HT1080 (cell line): ENCODE measurements around a stretch of chr22.

DNA sequence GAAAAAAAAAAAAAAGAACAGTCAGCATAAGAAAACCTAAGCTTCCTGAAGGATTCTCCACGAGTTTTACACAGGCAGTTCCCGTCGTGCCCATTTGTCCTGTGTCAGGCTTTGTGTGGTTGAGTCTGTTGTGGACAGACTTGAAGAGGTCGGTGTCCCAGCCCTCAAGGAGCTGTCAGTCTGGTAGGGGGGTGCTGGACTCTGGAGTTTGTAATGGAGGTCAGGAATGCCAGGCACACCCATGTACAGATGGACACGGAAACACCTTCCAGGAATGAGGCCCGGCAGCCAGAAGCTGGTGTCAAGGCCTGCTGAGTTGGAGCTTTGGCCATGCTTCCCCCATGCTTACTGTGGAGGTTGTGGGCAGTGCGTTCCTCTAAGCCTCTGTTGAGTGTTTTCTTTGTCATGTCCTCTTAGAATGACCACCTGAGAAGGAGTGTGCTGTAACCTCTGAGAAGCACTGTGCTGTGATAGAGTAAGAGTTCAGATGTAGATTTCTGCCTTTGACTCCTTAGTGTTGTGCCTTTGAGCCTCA is 10.9 kb downstream of the UBE2L3 start:
RAMPAGE:
- cytosol, long total RNA, result no peak
- long total RNA, result no peak
- nucleus, long total RNA, result no peak

GRCh38 chr22:21587688-21588654 is 20.5 kb downstream of the UBE2L3 start:
RAMPAGE:
- cytosol, long total RNA, result no peak
- long total RNA, result no peak
- nucleus, long total RNA, result no peak

RAMPAGE:
- cytosol, long total RNA, result no peak
- long total RNA, result no peak
- nucleus, long total RNA, result no peak
Measured at GRCh38 chr22:21591423-21592192, 24.1 kb downstream of the UBE2L3 start.

DNA sequence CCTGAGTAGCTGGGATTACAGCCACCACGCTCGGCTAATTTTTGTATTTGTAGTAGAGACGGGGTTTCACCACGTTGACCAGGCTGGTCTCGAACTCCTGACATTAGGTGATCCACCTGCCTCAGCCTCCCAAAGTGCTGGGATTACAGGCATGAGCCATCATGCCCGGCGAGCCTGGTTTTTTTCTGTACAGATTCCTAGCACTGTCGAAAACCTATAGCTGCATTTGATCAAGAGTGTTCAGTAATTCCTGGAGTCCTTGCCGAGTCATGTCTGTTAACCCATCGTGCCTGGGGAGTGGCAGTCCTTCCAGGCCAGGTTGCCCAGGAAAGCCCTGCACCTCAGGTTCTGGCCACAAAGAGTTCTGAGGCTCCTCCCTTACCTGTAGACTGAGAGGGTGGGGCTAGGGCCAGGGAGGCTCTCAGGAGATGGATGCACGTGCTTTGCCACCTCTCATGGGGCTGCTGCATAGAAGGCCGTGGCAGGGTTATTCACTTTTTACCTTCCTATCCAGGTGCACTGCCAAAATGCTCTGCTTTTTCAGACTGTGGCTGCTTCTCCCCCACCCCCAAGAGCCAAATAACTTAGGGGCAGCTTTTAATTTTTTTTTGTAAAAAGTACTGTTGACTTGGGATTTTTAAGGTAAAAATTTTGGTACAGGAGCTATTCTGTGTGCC is 16.9 kb downstream of the YDJC start:
RAMPAGE:
- cytosol, long total RNA, result no peak
- long total RNA, result no peak
- nucleus, long total RNA, result no peak

DNA sequence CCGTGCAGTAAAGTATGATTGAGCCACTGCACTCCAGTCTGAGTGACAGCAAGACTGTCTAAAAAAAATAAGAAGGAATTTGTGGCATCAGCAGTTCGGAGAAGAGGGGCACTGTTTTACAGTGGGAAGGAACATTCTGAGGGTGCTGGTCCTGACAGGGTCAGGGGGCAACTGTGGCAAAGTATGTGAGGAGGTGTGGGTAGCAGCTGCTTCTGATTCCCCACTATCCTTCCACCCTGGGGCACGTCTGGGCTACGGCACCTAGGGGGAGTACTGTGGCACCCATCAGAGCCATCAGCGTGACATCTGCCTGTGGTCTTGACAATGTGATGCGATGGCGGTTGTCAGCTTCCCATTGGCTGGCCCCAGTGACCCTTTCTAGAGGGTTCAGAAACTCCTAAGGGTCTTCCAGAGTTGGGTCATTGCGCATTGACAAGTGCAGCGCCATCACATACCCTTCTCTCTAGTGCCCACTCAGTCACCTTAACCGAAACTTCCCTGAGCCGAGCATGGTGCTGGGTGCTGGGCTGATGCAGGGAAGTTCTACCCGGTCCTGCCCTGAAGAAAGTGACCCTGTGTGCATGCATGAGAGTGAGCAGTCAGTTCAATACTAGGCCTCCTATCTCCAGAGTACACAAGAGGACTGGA is 9.3 kb downstream of the YDJC start:
RAMPAGE:
- cytosol, long total RNA, result no peak
- long total RNA, result no peak
- nucleus, long total RNA, result no peak

DNA sequence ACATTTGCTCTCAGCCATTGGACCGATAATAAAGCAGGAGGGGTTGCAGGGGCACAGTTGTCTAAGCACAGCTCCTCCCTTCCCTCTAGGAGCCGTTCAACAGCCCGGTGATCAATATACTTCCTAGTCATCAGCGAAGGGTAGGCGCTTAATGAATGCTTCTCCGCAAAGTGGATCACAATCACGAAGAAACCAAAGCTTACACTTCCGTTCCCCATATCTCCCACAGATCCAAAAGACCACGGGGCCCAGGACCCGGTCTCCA is 9.2 kb downstream of the SDF2L1 start:
RAMPAGE:
- cytosol, long total RNA, result no peak
- long total RNA, result no peak
- nucleus, long total RNA, result no peak

DNA sequence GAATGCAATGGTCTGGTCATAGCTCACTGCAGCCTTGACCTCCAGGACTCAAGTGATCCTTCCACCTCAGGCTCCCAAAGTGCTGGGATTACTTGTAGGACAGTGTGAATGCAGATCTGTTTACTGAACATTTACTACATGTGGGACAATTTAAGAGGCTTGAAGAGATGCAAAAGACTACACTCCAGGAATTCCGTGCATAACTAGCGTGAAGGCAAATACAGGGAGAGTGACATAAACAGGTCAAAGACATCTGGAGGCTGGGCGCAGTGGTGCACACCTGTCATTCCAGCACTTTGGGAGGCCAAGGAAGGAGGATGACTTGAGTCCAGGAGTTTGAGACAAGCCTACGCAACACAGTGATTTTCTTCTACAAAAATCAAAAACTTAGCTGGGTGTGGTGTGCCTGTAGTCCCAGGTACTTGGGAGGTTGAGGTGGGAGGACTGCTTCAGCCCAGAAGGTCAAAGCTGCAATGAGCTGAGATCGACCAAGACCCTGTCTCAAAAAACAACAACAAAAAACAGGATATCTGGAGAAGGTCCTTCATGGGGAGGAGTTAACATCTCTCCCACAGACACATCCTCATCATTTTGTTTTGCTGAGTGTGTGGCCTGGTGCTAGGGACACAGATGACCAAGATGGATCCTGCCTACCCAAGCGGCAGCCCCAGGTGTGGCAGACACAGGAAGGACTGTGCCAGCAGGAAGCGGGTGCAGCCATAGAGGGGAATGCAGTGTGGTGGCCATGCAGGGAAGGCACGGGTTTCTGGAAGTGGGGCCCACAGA is 33.9 kb downstream of the YPEL1 start:
RAMPAGE:
- cytosol, long total RNA, result no peak
- long total RNA, result no peak
- nucleus, long total RNA, result no peak

GRCh38 chr22:21796618-21798000 is 61.5 kb upstream of the YPEL1 start:
RAMPAGE:
- cytosol, long total RNA, result no peak
- long total RNA, result no peak
- nucleus, long total RNA, result no peak

GRCh38 chr22:21805717-21806584 is 61.5 kb downstream of the MAPK1 start:
RAMPAGE:
- cytosol, long total RNA, result no peak
- long total RNA, result no peak
- nucleus, long total RNA, result no peak

DNA sequence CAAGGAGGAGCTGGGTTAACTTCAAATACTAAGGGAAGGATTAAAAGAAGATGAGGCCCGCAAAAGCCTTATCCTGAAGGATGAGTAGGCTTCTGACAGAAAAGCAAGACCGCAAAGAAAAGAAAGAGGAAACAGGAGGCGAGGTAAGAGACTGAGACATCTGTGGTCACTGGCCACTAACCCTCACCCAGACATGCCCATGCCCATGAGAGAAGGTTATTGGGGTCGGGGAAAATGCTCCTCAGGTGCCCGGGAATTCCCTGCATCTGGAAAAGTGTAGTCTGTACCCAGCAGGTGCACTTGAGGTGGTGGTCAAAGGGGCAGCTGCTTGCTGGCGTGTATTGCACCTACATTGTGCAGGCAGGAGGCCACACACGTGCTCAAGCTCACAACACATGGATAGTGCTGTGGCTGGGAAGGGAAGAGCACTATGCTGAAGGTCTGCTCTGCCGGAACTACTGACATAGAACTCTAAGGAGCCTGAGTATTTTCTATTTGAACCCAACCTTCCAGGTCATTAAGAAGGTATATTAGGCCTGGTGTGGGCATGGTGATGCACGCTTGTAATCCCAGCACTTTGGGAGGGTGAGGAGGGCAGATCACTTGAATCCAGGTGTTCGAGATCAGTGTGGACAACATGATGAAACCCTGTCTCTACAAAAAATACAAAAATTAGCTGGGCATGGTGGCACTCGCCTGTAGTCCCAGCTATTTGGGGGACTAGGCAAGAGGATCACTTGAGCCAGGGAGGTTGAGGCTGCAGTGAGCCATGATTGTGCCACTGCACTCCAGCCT is 50.2 kb downstream of the MAPK1 start:
RAMPAGE:
- cytosol, long total RNA, result no peak
- long total RNA, result no peak
- nucleus, long total RNA, result no peak

DNA sequence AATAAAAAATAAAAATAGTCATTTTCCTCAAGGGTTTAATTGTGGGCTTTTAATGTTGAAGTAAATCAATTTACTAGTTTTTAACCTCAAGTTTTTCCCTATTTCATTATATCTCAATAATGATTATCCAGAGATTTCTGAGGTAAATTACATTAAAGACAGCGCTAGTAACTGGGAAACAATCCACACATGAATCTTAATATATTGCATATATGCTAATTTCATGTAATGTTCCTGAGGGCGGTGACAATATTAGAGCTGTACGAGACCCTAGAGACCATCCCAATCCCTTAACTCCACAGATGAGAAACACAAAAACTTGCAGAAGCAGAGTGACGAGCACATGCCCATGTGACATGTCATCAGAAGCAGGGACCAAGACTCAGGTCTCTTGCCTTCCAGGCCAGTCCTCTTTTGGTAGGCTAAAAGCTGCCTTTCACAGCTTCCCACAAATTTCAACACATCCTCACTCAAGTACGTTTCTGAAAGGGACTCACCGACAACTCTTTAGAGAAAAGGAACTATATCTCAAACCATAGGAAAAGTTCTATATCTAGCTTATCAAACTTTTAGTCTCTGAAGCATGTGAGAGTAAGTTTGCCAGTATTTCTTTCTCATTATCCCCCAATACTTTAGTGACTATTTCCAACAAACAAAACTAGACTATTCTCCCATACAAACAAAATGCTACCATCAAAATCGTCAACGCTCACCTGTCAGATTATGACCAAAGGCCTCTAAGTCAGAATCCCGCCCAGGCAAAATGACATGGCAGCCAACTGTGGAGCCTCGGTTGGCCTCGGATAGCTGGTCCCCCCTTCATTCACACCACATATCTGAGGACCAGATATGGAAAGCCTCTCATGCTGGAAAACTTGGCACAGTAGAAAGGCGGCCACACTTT is 11.6 kb downstream of the MAPK1 start:
RAMPAGE:
- cytosol, long total RNA, result no peak
- long total RNA, result no peak
- nucleus, long total RNA, result no peak

DNA sequence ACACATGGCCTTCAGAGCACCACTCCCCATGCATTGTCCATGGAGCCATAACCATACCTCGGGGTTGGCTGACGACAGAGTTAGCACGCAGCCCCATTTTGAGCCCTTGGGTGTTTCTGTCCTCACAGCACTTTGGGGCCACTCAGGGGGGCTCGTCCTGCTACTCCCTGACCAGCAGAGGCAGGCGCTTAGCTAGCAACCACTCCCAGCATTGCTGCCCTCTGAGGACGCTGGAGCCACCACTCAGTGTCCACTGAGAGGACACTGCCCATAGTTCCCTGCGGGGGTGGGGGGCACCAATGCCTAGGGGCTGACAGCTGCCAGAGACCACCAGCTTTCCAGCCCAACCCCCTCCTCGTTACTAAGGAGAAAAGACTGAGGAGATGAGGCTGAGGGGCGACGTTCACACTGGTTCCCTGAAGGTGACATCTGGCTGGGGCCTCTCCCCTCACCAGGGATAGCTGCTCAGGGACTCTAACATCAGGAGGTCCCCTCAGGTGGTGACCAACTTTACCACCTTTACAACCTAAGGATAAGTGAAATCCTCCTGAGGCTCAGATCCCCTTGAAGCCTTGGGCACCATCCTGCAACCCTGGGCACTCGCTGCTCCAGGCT is 12.1 kb upstream of the PPM1F start:
RAMPAGE:
- cytosol, long total RNA, result no peak
- long total RNA, result no peak
- nucleus, long total RNA, result no peak

GRCh38 chr22:22161791-22162377 is 82.7 kb upstream of the VPREB1 start:
RAMPAGE:
- cytosol, long total RNA, result no peak
- long total RNA, result no peak
- nucleus, long total RNA, result no peak

DNA sequence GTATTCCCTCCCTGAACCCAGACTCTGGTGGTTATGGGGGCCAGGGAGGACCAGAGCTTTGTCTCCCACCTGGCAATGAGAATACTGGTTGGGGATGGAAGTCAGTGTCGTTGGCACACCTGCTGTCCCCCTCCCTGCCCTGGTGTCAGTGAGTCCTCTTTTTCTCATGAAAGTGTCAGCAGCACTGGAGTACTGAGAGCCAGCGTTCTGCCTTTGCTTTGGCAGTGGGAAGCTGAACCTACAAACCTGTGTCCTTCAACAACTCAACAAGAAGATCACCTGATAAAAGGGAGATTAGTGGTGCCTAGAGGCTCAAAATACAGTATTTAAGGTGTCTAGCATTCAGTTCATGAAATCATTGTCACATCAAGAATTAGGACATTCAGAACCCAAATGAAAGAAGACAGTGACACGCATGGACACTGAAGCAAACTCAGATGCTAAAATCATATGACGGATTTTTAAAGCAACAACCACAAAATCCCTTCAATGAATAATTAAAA is 77.5 kb upstream of the VPREB1 start:
RAMPAGE:
- cytosol, long total RNA, result no peak
- long total RNA, result no peak
- nucleus, long total RNA, result no peak

RAMPAGE:
- cytosol, long total RNA, result no peak
- long total RNA, result no peak
- nucleus, long total RNA, result no peak
Measured at GRCh38 chr22:22394792-22395123, 113.8 kb downstream of the ZNF280B start.

DNA sequence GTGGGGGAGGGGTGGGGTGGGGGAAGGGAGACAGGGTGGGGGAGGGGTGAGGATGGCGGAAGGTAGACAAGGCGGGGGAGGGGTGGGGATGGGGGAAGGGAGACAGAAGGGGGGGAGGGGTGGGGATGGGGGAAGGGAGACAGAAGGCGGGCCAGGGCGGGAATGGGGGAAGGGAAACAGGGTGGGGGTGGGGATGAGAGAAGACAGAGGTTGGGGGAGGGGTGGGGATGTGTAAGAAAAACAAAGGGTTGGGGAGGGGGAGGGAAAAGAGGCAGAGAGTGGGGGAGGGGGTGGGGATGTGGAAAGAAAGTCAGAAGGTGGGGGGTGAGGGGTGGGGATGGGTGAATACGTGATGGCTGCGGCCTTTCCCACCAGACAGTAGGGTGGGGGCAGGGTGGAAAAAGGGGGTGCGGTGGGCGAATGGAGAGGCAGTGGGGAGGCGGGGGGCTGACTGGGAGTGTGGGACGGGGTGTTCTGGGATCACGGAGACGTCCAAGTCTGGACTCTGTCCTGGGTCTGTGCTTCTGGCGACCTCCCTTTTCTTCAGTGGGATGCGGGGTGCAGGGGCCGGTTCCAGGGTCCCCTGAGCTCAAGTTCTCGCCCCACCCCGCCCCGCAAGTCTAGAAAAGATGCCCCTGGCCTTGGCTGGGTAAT is 690 bp downstream of the PRAME start:
RAMPAGE:
- cytosol, long total RNA, result no peak
- long total RNA, result no peak
- nucleus, long total RNA, result no peak

DNA sequence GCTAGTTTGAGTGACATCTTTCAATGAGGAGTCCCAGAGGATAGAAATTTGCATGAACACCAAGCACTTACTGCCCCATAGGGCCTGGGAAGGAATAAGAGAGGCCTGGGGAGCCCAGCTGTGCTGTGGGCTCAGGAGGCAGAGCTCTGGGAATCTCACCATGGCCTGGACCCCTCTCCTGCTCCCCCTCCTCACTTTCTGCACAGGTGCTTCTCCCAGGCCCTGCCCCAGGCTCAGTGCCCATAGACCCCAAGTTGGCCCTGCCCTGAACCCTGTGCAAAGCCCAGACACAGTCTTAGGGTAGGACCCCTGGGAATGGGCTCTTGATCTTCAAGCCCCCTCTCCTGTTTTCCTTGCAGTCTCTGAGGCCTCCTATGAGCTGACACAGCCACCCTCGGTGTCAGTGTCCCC is 76.0 kb upstream of the IGLL5 start:
RAMPAGE:
- cytosol, long total RNA, result no peak
- long total RNA, result no peak
- nucleus, long total RNA, result no peak

DNA sequence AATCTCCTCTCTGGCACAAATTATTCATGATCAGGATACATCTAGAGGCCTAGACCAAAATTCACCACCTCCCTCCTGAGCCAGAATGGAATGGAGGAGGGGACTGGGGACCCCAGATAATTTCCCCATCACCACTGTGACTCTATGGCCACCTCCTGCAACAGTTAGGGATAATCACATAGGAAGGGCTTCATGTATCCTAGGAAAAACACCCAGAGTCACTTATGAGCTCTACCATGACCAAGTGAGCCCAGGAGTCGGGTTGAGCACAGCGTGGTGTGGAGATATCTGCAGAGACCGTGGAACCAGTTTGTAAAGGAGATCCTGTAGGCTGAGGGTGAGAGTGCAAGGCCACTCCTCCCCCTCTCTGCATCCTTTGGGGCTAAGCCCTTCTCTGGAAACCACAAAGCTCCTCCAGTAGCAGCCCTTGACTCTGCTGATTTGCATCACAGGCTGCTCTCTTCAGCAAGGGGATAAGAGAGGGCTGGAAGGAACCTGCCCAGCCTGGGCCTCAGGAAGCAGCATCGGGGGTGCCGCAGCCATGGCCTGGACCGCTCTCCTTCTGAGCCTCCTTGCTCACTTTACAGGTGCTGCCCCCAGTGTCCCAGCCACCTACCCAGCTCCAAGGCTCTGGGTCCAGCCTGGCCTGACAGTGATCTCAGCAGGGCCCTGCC is 68.9 kb upstream of the IGLL5 start:
RAMPAGE:
- cytosol, long total RNA, result no peak
- long total RNA, result no peak
- nucleus, long total RNA, result no peak

RAMPAGE:
- cytosol, long total RNA, result no peak
- long total RNA, result no peak
- nucleus, long total RNA, result no peak
Measured at GRCh38 chr22:22822396-22822856, 65.2 kb upstream of the IGLL5 start.

RAMPAGE:
- cytosol, long total RNA, result no peak
- long total RNA, result no peak
- nucleus, long total RNA, result no peak
Measured at GRCh38 chr22:22929272-22929791, 41.7 kb downstream of the IGLL5 start.